ENCODE results near the gene ZCCHC10.

GRCh38 chr5:132293503-132294326, 479 bp upstream of the SLC22A4 start:
- PRO-cap, result bidirectional peak, plus-strand start at chr5:132294225, minus-strand start at chr5:132294246
- CAGE, long polyA plus RNA, result no peak

- PRO-cap, result no peak
- CAGE, long polyA plus RNA, result no peak
Observed at GRCh38 chr5:132301915-132302346, 7.7 kb downstream of the SLC22A4 start.

DNA sequence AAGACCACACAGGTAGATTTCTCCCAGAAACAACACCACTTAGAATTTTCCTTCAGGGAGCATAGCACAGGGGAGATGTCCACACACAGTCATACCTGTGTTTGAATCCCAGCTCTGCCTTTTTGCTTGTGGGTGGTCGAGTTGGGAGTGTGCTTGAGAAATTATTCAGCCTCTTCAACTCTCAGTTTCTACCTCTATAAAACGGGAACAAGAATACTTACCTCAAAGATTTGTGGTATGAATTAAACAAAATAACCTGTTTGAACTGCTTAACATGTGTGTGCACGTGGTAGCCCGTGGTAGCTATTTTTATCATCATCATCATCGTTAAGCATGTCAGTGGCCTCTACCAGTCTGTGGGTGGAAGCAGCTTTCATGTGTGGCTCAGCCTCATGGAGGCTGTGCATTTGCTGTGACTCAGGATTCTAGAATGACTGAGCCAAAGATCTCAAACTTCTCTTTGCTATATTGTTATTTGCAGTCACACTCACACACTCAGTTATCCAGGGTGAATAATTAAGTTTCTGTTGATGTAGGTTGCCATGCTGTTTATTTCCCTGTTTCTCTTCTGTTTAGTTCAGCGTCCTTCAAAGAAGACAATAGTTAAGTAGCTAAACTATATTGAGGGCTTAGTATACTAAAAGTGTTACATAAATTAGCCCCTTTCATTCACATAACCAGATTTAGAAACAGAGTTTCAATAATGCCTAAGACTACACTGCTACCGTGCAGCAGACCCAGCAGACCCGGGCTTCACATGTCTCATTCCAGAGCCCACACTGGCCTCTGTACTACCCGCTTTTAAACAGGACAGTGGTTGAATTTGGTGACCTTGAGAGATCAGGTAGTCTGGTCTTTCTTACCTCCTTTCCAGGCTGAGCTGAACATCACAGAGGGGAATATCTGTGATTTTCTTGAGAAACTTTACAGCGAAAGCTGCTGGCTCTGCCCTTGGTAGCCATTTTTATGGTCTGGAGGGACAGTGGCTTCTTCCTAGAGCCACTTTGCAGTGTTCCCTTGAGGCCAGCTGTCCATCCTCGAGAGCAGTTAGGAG, 56.2 kb downstream of the SLC22A5 start:
- PRO-cap, result bidirectional peak, plus-strand start at position 352 of the sequence, minus-strand start at position 130 of the sequence
- CAGE, long polyA plus RNA, result no peak

DNA sequence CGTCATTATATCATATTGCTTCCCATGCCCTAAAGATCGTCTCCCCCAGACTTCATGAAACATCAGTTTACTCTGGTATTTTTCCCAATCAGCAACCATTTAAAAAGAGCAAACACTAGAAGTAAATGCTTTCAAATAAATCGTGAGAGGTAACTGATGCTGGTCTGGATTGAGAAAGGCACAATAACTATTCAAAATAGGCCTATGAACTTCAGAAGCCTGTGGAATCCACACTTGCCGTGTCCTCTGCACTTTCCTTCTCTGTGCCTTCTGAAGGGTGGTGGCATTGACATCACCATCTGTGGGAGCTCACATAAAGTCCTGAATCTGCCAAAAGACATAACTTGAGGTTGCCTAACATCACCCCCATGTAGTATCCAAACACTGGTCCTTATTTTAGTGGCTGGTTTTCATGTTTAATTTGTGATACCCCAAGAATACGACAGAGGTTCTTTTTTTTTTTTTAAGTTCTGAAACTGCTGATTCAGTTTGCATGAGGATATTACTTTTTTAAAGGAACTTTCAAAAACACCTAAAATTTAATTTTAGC, 59.8 kb downstream of the IRF1 start:
- PRO-cap, result no peak
- CAGE, long polyA plus RNA, result no peak

DNA sequence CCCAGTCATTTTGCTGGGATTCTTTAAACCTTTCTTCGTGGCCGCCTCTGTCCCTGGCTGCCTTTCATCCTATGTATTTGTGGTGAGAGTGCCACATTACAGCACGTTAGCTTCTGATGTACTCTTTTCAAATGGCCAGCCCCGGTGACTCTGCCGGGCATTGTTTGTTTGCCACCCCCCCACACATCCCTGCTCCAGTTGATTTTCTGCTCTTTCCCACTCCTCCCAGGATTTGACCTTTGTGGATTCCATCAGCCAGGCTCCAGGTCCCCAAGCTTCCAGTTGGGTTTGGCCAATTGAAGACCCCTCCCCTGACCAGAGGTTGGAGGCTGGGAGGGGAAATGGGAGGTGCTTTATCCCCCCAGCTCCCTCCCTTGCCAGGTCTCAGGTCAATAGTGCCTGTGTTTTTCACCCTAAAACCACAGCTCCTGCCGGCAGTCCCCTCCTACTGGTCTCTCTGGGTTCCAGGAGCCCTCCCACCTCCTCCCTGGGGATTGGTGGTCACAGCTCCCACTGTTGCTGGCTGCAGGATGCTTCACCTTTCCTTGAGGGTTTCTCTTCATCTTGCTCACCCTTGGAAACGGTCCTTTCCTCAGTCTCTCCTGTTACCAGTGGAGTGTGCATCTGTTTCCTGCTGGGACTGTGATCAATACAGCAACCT, 34.9 kb downstream of the IRF1 start:
- PRO-cap, result no peak
- CAGE, long polyA plus RNA, result no peak

GRCh38 chr5:132487353-132487611, 3.3 kb downstream of the IRF1 start:
- PRO-cap, result no peak
- CAGE, long polyA plus RNA, result no peak

- PRO-cap, result bidirectional peak, plus-strand start at chr5:132491500, minus-strand start at chr5:132491368; bidirectional peak, plus-strand start at chr5:132491702, minus-strand start at chr5:132491579
- CAGE, long polyA plus RNA, result no peak
Observed at GRCh38 chr5:132491305-132491821, 790 bp upstream of the IRF1 start.

- PRO-cap, result no peak
- CAGE, long polyA plus RNA, result no peak
Observed at GRCh38 chr5:132498213-132498644, 7.7 kb upstream of the IRF1 start.

DNA sequence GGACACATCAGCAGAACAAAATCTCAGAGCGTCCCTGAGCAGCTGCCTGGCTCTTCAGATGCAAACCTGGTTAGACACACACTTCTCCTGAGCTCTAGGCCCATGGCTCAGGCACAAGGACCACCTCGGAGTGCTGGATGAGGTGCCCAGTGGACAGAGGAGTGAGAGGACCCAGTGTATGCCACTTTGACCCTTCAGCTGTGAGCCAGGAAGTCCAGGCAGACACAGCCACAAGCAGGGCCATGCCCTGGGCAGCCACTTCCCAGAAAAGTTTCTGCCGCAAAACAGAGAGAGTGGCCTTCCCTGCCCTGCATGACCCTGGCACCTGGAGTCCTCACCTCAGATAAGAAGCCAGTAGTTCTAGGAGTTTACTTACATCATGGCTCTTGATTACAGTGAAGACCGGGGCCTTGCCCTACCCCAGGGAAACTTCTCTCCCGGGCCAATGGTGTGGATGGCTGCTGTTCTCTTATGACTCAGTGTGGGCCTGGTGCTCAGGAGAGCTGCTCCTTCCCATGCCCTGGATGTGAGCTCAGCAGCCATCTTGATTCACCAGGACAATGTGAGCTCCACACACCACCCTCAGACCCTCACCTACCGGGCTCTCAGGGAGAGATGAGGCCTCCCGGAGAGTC, 11.4 kb upstream of the IRF1 start:
- PRO-cap, result no peak
- CAGE, long polyA plus RNA, result no peak

DNA sequence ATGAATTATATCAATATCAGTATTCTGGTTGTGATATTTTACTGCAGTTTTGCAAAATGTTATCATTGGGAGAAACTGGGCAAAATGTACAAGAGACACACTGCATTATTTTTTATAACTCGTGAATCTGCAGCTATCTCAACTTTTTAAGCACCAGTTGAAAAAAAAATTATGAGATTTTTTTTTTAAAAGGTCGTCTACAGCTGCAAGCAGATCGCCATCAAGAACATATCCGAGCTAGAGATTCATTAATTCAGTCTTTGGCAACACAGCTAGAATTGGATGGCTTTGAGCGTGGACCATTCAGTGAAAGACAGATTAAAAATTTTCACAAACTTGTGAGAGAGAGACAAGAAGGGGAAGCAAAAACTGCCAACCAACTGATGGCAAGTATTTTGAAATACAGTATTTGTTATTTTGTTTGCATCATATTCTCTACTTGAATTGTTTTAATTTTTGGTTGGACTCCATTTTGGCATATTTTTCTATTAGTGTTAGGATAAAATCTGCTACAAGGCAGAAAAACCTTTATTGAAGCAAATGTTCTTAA, 31.8 kb downstream of the RAD50 start:
- PRO-cap, result no peak
- CAGE, long polyA plus RNA, result no peak

DNA sequence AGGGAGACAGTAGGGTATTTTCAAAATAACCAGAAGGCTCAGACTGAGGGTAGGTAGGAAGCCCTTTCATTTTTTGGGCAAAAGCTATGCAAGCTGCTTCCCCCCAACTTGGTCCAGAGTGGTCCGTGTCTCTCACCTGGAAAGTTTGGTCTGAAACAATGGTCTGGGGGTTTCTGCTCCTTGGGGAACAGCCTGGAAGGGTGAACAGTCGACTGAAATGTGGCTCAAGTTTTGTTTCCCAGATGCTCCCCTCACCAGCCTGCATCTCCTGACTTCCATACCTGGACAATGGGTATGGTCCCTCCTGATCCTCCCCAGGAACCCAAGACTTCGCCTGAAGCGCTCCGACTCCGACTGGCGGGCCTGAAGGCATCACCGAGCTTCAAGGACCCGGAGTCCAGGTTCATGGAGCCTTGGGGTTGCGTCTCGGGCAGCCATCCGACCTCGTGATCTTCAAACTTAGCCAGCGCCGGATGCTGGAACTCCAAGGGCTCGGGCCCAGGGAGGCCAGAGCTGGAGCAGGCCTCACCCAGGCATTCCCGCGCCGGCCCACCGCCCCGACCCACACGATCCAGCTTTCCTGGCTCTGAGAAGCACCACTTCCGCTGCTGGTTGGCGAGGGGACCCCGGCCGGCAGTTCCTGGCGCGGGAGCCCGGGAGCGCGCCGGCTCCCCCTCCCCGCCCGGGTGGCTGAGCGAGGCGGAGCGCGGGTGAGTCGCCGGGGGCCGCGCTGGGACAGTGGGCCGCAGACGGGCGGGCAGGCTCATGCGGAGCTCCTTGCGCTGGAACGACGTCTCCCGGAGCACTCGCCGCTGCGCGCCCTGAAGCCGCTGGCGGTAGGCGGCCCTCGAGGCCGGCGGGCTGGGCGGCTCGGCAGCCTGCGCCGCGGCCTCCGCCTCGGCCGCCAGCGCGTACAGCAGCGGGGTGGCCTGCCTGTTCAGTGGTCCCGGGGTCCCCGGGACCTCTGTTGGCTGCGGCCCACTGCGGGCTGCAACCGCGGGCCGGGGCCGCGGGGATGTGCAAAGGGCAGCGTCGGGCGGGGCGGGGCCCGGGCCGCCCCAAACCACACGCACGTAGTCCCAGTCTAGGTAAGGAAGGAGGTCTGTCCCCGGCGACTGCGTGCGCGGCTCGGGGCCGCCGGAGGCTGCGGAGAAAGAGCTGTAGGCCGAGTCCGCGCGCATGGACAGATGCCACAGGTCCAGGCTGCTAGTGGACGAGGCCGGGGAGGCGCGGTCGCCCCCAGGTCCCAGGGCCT, 5.1 kb downstream of the SHROOM1 start:
- PRO-cap, result no peak
- CAGE, long polyA plus RNA, result no peak

GRCh38 chr5:132951086-132951578, 12.3 kb downstream of the AFF4 start:
- PRO-cap, result no peak
- CAGE, long polyA plus RNA, result no peak

DNA sequence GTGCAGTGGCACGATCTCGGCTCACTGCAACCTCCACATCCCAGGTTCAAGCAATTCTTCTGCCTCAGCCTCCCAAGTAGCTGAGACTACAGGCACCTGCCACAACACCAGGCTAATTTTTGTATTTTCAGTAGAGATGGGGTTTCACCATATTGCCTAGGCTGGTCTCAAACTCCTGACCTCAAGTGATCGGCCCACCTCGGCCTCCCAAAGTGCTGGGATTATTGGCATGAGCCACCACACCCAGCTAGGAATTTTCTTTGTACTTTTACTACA, 11.9 kb downstream of the AFF4 start:
- PRO-cap, result no peak
- CAGE, long polyA plus RNA, result no peak

GRCh38 chr5:133025945-133027140, at the start of gene ZCCHC10:
ZCCHC10 (minus strand) TSS chr5:133026549.
- PRO-cap, result bidirectional peak, plus-strand start at chr5:133026123, minus-strand start at chr5:133025839; bidirectional peak, plus-strand start at chr5:133026309, minus-strand start at chr5:133026302; bidirectional peak, plus-strand start at chr5:133026766, minus-strand start at chr5:133026545
- CAGE, long polyA plus RNA, result no peak

DNA sequence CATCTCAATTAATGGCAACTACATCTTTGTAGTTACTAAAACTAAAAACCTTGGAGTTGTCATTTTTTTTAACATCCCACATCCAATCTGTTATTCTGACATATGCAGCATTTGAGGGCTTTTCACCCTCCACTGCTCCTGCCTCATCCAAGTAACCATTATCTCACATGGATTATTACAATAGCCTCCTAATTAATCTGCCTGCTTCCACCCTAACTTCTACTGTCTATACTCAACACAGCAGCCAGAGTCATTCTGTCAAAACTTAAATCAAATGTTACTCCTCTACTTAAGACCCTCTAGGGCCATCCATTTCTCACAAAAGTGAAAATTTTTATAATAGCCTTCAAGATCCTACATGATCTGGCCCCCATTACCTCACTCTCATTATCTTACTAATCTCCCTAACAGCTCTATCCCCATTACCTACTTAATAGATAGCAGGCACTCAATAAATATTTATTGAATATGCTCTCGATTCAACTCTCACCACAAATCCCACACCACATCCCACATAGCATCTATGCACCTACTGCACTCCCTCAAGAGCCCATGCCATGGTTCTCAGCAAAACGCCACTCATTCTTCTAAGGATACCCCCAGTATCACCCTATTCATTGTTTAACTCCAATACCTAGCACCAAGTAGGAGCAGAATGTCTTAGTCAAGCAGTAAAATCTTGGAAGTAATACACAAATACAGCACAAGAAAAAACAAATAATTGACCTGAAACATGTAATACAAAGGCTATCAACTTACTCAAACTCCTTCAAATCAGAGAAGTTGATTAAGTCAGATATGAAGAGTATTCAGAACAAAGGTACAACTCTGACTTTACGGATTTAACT, 3.5 kb downstream of the C5orf15 start:
- PRO-cap, result no peak
- CAGE, long polyA plus RNA, result no peak

GRCh38 chr5:133967097-133967450, 1.4 kb downstream of the C5orf15 start:
- PRO-cap, result no peak
- CAGE, long polyA plus RNA, result no peak

- PRO-cap, result bidirectional peak, plus-strand start at chr5:133968167, minus-strand start at chr5:133967917
- CAGE, long polyA plus RNA, result no peak
Observed at GRCh38 chr5:133967451-133968268, 765 bp downstream of the C5orf15 start.

DNA sequence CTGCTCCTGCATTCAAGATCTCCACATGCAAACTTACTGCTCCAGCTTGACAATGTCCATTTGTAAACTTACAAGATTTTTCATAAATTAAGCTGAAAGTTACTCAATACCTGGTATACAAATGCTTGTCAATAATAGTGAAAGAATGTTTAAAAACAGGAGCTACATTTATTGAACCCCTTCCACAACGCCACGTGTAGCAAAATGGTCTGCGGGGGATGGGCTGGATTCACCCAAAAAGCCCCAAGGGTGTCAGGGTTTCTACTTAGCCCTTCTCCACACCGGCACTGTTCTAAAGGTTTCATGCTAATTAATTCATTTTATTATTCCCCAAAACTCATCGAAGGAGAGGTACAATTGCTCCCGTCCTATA, 1.4 kb downstream of the VDAC1 start:
- PRO-cap, result bidirectional peak, plus-strand start outside the sequence, minus-strand start at position 290 of the sequence
- CAGE, long polyA plus RNA, result no peak

- PRO-cap, result no peak
- CAGE, long polyA plus RNA, result no peak
Observed at GRCh38 chr5:134157059-134157799, 19.5 kb downstream of the SKP1 start.

DNA sequence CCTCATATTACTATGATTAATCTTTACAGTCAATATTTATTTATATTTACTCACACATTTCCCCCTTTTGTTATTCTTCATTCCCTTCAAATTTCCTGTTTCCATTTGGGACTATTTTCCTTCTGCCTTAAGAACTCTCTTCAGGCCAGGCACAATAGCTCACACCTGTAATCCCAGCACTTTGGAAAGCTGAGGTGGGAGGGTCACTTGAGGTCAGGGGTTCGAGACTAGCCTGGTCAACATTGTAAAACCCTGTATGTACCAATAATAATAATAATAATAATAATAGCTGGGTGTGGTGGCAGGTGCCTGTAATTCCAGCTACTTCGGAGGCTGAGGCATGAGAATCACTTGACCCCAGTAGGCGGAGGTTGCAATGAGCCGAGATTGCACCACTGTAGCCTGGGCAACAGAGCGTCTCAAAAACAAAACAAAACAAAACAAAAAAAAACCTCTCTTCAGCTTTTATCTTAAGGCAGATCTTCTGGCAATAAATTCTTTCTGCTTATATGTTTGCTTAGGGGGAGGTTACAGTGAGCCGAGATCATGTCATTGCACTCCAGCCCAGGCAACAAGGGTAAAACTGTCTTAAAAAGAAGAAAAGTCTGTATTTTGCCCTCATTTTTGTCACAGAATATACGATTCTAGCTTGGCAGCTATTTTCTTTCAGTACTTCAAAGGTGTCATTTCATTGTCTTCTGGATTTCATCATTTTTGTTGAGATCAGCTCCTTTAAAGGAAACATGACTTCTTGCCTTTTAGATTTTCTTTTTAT, 53.7 kb upstream of the PPP2CA start:
- PRO-cap, result no peak
- CAGE, long polyA plus RNA, result no peak